Left cardiac atrium (tissue), 1 donor: ENCODE measurements around a stretch of chr20.

GRCh38 chr20:3923900-3924814 is 35.0 kb downstream of the PANK2 start:
- PRO-cap = no peak

DNA sequence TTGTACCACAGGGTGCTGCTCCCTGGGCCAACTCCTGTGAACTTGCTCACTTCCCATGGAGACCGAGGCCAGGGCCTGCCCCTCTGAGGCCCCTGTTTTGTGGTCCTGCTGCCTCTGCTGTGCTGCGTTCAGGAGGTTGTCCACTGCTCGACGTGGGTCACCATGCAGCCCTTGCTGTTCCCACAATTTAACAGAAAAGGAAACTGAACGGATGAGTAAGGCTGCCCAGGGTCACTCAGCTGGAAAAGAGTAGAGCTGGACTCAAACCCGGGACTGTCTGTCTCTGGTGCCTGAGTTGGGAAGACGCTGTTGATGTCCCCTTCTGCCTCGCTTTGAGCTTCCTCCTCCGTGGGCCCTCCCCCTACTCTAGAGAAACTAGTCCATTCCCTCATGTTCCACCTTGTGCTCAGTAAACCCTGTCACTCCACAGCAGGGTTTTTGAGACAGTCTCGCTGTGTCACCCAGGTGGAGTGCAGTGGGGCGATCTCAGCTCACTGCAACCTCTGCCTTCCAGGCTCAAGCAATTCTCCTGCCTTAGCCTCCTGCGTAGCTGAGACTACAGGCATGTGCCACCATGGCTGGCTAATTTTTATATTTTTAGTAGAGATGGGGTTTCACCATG is 35.7 kb downstream of the PANK2 start:
- PRO-cap = no peak

DNA sequence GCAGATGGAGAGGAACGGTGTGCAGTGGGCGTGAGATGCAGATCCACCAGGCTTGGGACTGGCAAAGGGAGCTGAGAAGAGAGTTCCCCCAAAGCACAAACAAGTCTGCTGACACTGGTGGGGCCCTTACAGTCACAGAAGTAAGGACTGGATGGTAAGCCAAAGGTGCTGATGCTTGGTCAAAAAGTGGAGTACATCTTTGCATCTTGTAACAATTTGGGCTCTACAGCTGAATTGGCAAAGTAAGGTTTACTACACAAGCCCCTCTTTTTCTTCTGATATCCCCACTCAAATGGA is 38.5 kb downstream of the PANK2 start:
- PRO-cap = no peak

- PRO-cap = no peak
These were observed 43.5 kb downstream of the PANK2 start for GRCh38 chr20:3932570-3933259.

DNA sequence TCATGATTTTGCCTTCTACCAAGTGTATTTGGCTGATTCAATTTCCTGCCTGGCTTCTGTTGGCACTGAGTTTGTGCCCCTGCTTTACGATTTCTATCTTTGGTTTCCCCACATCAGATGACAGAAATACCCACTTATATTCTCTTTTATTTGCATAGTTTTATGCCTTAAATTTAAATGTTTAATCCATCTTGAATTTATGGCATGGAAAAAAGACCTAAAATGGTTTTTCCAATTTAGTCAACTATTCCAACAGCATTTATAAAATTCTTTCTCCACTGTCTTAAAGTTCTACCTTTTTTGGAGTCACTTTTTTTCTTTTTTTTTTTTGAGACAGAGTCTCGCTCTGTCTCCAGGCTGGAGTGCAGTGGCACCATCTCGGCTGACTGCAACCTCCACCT is 34.2 kb downstream of the RNF24 start:
- PRO-cap = no peak

DNA sequence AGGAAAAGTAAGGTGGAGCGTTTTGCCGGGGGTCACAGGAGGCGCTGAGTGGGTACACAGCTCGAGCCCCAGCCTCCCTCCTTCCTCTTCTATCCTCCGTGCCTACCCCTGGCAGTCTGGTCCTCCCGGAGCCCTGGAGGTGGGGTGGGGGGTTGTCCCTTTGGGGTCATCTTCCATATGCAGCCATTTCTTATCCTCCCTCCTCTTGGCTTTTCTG is 34.5 kb downstream of the SMOX start:
- PRO-cap = no peak

DNA sequence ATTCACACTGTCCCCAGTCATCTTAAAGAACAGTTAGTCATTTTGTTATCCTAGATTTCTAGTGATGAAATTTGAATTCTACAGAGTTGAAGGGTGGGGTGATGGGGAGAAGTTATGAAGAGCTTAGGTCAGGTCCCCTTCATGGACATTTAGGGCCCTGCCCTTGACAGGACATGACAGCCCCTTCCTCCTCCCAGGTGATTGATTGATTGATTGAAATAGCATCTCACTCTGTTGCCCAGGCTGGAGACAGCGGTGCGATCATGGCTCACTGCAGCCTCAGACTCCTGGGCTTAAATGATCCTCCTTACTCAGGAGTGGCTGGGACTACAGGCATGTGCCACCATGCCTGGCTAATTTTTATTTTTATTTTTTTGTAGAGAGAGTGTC is 40.7 kb downstream of the SMOX start:
- PRO-cap = no peak

DNA sequence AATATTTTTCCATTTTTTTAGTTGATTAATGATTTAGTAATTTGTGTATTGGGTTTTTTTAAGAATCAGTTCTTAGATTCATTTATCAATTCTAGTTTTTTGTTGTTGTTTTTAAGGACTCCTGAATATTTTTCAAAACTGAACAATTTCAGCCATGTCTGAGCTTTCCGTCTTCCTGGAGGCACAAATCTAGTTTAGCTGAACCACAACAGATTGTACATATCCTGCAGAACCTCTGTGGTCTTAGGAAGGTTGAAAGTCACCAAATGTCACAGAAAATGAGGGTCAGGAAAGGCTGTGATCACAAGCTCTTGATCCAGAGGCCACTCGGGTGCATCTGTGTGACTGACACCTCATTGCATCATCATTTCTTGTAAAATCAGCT is 2.8 kb downstream of the PRNP start:
- PRO-cap = no peak

DNA sequence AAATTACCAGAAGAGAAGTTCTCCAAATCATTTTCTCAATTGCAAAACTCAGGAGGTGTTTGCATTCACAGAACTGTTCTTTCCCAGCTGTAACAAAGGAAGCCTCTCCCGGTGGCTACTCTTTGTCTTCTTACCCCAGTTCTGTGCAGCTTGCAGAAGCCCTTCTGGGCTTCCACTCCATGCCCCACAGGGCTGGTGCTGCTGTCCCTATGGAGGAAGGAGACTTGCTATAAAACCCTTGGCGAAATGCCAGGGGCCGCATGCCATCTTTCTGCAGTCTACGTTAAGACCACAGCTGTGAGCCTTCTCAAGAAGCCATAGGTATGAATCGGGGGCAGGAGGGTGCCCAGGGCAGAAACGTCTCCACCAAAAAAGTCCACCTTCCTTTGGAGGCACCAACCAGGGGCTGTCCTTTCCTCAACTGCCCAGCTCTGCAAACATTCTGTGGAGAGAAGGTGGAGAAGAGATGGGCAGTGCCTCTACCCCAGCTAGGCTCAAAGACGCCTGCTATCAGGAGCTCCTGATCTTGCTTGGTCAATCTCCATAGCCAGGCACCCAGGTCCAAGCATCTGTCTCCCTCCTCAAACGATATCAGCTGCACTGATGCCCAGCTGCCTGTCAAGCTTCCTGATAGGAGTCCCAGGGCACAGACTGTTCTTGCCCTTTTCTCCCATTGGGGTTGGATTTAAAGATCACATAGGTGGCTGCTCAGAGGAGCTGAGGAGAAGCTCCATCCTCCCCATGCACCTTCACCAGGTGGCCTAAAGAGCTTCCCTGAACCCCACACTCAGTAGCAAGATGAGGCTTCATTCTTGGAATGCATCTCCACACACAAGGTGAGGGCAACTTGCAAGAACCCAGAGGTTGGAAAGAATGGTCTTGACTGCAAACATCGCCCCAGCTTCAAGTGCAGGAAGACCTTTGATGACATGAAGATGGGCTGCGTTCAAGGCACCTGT is 40.8 kb downstream of the RASSF2 start:
- PRO-cap = no peak

GRCh38 chr20:4926469-4926884 is 74.8 kb downstream of the SLC23A2 start:
- PRO-cap = no peak

GRCh38 chr20:5118567-5119084 is 1.1 kb downstream of the PCNA start:
- PRO-cap = no peak

- PRO-cap = no peak
These were observed 75.7 kb downstream of the CDS2 start for GRCh38 chr20:5202485-5202892.

DNA sequence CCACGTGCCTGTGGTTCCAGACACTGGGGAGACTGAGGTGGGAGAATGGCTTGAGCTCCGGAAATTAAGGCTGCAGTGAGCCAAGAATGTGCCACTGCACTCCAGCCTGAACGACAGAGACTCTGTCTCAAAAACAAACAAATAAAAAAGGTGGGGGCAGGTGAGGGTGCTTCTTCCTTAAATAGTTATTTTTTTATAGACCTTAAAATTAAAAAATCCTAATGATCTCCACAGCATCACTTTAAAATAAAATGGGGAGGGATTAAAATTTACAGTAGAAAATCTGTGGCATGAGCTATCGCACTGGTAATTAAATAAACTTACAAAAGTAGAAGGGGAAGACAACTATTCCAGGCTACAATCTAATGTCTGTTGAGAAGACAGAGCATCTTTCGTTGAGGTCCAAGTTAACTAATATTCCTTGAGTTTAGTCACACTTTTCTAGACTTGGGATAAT is 36.2 kb downstream of the GPCPD1 start:
- PRO-cap = no peak

GRCh38 chr20:5691868-5692399 is 58.3 kb upstream of the SHLD1 start:
- PRO-cap = no peak

GRCh38 chr20:5765906-5766814 is 16.0 kb downstream of the SHLD1 start:
- PRO-cap = no peak

DNA sequence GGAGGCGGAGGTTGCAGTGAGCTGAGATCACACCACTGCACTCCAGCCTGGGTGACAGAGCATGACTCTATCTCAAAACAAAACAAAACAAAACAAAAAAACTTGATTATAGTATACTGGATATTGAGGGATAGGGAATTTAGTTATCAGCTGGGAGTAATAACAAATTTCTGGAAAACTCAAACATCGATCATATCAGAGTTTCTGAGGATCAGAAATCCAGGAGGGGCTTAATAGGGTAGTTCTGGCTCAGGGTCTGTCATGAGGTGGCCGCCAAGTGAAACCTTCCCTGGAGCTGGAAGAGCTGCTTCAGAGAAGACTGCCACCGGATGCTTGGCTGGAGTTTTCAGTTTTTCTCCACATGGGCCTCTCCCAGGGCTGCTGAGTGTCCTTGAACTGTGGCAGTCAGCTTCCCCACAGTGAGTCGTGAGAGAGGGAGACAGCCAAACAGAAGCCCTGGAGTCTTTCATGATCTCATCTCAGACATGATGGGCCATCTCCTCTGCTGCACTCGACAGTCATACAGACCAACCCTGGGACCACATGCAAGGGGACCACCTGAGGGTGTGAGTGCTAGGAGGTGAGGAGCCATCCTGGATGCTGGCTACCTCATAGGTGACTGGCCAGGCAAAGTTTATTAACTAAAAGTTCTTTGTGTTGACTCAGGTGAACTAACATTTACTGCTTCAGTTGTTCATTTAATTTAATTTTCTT is 71.4 kb downstream of the SHLD1 start:
- PRO-cap = no peak

DNA sequence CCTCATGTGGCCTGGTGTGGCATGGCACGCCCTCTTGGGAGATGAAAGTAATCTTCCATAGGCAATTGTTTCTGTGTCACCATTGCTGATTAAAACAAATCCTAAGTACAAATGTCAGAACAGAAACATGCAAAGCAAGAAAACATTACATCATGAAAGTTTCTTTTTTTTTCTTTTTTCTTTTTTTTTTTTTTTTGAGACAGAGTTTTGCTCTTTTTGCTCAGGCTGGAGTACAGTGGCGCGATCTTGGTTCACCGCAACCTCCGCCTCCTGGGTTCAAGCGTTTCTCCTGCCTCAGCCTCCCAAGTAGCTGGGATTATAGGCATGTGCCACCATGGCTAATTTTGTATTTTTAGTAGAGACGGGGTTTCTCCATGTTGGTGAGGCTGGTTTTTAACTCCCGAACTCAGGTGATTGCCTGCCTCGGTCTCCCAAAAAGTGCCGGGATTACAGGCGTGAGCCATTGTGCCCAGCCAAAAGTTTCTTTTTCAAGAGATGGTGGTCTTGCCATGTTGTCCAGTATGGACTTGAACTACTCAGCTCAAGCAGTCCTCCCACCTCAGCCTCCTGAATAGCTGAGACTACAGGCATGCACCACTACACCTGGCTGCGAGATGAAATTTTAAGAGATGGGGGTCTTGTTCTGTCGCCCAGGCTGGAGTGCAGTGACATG is 8.8 kb upstream of the CRLS1 start:
- PRO-cap = no peak

- PRO-cap = no peak
These were observed 143.5 kb upstream of the BMP2 start for GRCh38 chr20:6623948-6624453.

DNA sequence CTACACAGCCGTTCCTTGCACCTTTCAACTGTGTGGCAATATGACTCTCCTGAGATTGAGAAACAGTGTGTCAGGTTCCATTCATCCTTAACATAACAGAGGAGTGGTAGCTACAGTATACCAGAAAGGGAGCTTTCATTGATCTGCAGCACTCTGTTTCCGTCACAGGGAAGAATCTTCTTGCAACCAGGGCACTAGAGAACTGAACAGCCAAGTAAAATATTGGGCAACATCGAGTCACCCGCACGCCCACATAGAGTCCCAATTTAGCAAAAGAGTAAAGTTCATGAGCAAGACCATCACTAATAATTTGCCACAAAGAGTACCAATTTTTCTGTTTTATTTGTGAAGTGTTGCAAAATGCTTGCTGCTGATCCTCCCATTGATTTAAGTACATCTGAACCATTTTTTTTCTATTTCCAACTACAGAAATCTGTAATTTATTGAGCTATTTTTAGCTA is 354.9 kb downstream of the HAO1 start:
- PRO-cap = no peak

GRCh38 chr20:8018764-8019332 is 713 bp downstream of the TMX4 start:
- PRO-cap = bidirectional peak, plus-strand start at chr20:8019184, minus-strand start at chr20:8019160